Penis (tissue), 1 donor: ENCODE results near the genes GRIP2 and BTD.

DNA sequence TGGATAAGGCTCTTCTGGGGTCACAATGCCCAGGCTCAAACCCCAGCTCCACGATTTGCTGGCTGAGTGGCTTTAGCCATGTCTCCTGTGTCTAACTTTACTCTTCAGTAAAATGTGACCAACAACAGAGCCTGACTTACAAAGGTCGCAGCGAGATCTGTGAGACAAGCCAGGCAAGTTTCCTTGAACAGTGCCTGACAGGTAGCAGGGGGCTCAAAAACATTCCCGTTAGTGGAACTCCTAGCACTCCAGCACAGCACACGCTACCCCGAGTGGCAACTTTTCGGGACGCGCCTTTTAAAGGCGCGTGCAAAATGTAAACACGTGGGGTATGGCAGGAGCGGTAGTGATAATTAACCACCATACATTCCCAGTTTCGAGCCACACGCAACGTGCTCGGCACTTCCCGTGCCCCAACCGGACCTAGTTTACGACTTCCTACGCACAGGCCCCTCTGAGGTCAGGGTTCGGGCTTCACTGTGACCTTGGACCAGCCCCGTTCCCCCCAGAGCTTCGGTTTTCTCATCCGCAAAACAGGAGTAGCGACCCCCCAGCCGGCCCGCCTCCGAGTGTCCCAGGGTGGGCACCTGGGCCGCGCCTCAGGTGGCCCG lies 608 bp downstream of the CHCHD4 start:
- PRO-cap, result bidirectional peak, plus-strand start at position 367 of the sequence, minus-strand start at position 270 of the sequence

DNA sequence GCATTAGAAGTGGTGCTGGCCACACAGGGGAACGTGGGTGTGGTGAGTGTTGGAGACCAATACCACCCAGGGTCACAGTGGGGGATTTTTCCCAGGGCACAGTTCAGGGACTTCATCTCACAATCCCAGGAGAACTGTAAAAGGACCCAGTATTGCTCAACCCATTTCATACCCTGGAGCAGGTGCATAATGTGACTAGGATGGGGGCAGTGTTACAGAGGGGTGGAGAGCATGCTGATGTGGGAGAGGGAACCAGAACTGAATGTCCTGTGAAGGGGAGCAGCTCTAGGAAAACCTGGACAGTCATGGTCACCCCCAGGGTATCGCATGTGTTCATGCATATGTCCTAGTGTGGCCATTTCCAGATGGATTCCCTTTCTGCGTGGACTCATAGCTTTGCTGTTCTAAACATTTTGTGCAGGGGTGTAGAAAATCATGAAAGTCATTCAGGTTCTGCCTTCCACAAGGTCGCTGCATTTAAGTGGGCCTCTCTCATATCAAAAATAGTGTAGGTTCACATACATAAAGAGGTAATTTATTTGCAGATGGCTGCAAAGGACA lies 110.4 kb downstream of the LSM3 start:
- PRO-cap, result no peak

GRCh38 chr3:14323230-14323615 lies 79.2 kb upstream of the SLC6A6 start:
- PRO-cap, result no peak

GRCh38 chr3:14324390-14325136 lies 77.8 kb upstream of the SLC6A6 start:
- PRO-cap, result no peak

DNA sequence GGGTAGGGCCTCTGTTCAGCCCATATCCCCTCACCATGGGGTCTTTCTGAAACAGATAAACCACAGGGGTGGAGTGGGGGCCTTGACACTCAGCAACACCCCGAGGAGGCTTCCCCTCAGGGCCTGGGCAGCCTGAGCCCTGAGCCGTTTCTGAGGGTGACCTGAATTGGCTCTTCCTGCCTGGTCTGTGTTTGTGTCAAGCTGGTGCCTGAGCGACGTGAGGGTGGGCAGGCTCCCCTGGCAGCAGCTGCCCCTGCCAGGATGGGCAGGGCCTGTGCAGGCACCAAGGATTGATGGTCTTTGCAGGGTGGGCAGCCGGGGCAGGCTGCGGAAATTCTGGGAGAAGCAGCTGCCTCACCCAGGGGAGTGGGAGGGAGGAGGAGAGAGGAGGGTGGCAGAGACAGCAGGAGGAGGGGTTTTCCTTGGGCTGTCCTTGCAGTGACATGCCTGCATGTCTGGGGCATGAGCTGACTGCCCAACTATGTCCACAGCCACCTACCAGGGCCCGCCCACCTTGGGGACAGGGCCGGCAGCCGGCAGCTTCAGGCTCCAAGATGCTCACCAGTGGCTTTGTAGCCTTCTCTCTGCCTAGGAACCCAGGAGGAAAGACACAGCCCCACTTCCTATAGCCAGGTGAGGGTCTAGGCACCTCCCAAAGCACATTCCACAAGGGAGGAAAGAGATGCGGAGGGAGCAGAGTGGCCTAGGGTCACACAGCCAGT lies 27.9 kb upstream of the SLC6A6 start:
- PRO-cap, result no peak

DNA sequence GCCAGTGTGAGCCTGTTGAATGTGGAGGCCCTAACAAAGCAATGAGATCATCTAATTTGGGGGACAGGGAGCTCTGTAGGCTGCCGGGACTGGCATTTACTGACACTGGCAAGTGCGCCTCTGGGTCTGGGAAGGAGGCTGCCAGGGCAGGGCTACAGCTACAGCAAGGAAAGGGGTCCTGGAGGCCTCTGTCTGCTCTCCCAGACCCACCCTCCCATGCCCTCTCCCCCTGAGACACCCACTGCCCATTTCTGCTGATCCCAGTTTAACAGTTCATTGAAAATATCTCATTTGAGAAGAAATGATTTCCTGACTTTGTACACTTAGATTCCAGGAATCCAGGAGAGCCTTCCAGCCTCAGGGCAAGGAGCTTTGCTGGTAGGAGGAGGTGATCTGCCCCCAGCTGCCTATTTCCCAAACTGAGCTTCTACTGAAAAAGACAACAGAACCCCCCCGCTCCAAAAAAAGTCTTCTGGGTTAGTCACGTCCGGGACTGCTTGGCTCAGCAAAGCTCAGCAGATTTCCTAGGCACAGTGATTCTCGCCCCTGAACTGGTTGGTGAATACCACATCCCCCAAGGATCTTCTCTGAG lies 13.0 kb downstream of the SLC6A6 start:
- PRO-cap, result no peak

- PRO-cap, result no peak
Measured at GRCh38 chr3:14453430-14453954, 51.1 kb downstream of the SLC6A6 start.

DNA sequence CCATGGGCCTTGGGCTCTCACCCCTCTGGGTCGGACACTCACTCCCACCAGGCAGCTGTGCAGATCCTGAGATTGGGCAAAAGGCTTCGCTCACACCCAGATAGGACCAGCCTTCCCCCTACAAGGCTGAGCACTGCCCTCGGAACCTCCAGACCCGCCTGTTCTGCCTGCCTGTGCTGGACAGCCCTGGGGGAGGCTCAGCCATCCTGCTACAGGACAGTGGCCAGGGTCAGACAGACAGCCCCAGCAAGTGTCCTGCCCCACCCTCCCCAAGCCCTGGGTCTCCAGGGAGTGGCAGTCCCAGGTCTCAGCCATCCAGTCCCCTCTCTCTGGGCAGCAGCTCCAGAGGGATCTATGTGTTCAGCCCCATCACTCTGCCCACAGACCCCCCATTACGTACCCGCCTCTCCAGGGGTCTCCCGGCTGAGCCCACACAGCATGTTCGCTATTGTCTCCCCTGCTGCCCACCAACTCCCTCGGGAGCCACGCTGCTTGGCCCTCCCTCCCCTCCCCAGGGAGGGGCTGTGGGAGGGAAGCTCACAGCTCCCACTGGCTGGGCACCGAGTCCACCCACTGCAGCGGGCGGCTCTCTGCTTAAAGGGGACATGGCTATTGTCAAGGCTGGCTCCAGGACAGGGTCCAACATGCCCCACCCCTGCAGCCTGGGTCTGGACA lies at the start of gene GRIP2:
Gene GRIP2, minus strand, starts transcription at position 474 of the 675 bp plus-strand sequence.
- PRO-cap, result no peak

GRCh38 chr3:14819208-14819884 lies 584 bp downstream of the FGD5 start:
- PRO-cap, result no peak

DNA sequence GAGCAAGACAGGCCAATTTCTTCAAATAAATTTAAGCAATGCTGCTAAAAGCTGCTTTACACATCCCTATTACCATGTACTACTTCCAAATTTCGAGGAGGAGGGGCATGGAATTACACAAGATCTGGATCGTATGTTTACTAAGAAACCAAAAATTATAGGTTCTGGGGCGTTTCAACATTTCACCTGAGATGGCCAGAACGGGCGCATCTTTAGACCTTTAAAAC lies 662 bp upstream of the NR2C2 start:
- PRO-cap, result no peak

GRCh38 chr3:14959004-14959902 lies 11.9 kb downstream of the NR2C2 start:
- PRO-cap, result no peak

- PRO-cap, result no peak
Measured at GRCh38 chr3:15077838-15078575, 12.9 kb upstream of the MRPS25 start.

- PRO-cap, result no peak
Measured at GRCh38 chr3:15207022-15207455, 993 bp downstream of the CAPN7 start.

DNA sequence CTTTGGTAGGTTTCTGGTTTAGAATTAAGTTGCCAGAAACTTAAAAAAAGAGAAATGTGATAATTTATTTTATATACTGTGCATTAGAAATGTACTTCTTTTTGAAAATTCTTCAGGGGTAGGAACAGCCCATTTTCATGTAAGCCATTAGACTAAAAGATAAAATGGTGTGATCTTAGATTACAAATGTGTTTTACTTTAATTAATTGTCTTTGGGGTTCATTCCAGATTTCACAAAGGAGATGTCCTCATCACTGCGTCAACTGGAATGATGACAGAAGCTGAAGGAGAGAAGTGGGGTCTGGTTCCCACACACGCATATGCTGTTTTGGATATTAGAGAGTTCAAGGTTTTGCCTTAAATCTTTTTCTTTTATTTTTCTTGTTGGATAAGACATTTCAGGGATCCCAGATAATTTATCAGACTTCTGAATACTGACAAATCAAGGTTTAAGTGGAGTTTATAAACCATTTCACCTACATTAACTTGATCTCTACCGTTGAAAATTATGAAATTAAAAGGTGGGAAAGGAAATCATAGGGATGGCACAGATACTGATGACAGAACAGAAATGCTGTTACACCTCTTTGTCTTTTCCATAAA lies 28.9 kb downstream of the CAPN7 start:
- PRO-cap, result no peak

GRCh38 chr3:15242496-15243424 lies 36.7 kb downstream of the CAPN7 start:
- PRO-cap, result no peak

DNA sequence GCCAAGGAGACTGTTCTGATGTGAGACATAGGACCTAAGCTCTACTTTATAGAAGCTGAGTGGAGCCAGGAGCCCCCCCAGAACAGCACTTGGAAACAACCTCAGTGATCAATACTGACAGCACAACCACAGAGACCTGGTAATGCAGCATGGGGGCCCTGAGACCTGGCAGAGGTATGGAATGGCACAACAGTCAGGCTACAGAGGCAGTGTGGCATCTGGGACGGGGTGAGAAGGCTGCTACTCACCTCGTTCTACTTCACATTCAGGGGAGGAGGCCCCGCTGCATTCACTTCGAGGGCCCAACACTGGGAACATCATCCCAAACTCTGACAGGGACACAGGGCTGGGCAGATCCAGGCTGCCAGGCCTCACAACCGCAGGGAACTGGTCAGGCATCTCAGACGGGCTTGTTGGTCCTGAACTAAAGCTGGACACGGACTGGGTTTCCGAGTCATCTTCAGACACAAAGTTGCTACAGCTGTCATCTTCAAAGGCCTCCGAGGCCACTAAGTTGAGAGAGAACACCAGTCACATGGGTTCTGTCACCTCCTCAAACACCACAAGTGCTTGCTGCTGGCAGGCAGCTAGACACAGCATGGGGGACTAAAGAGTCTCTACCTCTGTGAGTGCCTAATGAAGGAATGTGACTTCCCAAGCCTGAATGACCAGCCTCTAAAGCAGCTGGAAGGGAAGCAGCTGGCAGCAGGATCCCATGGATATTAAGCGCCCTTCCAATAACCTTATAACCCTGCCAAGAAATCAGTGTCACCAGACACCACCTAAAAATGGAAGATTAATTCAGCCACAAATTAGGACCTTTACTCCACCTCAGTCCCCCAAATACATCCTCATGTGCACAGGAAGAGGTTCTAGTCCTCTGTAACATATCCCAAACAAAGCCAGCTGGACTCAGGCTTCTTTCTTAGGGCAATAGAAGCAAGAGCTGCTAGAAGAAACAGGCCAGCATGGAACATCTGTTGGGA lies 50.9 kb downstream of the CAPN7 start:
- PRO-cap, result no peak

- PRO-cap, result no peak
Measured at GRCh38 chr3:15294044-15294322, 38.4 kb downstream of the SH3BP5 start.

DNA sequence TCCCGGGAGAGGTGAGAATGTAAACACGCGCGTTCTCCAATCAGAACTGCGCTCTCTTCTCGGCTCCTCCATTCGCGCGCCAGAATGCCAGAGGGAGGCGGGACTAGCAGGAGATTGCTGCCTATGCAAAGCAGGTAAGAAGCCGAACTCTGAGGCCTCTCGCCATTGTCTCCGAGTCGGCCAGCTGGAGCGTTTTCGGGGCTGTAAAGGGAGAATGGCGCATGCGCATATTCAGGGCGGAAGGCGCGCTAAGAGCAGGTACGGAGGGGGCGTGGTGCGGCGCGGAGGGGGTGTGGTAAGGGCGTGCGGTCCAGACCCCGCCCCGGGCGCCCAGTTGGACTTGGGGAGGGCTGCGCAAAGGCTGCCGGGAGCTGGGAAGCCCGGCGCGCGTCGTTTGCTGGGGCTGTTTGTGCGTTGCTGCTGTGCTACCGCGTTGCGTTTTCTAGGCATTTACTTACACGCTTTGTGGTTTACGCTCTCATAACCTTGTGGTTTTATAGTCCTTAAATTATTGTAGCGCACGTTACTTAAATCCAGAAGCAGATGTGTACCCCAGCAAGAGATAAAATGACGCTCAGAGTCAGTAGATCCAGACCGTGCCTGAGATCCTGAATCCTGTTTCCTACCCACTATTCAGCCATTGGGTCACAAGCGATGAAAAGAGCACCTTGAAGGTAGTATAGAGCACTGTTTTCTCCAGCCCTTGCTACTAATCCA lies at the start of gene BTD:
Gene BTD, plus strand, starts transcription at position 109 of the 717 bp plus-strand sequence.
- PRO-cap, result bidirectional peak, plus-strand start at position 165 of the sequence, minus-strand start outside the sequence; unidirectional peak, plus-strand start at position 333 of the sequence; unidirectional peak, plus-strand start at position 367 of the sequence

GRCh38 chr3:15635935-15636886 lies 34.7 kb downstream of the BTD start:
- PRO-cap, result unidirectional peak, plus-strand start at chr3:15636661

GRCh38 chr3:15746953-15747624 lies 50.7 kb downstream of the ANKRD28 start:
- PRO-cap, result no peak